Measurements from ENCODE around the gene LMOD1.

DNA sequence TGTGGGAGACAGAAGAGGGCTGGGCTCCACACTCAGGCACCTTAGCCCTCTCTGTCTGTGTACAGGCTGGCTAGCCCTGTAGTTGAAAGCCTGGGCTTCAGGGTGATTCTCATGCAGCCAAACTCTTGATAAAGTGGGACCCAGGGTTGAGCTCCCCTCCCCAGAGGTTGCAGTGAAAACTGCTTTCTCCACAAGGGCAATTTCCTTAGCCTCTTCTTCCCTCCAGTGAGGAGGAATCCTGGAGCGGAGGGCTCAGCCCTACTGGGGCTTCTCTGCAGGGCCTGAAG is 31.8 kb downstream of the KIF21B start:
- PRO-cap: no peak
- RAMPAGE, long total RNA, 2 experiments: no peak in any of the 2 experiments

DNA sequence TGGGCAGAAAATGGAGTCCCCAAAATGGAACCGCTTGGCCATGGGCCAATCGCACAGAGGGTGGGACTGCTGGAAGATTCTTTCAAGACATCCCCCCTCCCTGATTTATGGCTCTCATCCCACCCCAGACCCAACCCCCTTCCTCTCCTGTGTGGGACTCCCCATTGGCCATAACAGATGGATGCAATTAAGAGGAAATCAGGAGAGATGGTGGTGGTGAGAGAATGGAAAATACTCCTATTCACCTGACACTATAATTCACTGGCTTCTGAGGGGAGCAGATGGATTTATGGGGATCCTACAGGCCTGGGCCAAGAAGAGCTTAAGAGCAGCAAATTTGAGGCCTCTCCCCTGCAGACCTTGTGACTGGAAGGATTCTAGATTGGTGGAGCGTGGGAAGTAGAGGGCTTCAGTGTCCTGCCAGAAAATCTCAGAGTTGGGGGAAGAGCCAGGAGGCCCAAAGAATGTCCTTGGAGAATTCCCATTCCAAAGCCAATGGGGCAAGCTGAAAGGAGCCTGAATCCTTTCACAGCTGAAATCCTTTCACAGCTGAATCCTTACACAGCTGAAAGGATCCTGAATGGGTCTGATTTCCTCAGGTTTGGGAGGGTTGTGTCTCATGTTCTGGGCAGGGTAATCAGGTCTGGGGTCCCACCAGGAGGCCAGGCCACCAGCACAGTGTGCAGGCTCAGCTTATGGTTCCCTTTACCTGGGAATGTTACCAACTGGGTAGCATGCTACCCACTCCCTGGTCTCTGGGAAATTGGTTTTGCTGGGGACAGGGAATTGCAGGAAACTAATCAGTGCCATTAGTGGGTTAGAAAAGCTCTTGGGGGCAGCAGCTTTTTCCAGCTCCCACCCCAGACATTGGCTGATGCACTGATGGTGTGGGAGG is 1.9 kb downstream of the IGFN1 start:
- PRO-cap: no peak
- RAMPAGE, long total RNA, 2 experiments: no peak in any of the 2 experiments

- PRO-cap: no peak
- RAMPAGE, long total RNA, 2 experiments: no peak in any of the 2 experiments
Measured at GRCh38 chr1:201356352-201356704, 21.2 kb downstream of the TNNT2 start.

DNA sequence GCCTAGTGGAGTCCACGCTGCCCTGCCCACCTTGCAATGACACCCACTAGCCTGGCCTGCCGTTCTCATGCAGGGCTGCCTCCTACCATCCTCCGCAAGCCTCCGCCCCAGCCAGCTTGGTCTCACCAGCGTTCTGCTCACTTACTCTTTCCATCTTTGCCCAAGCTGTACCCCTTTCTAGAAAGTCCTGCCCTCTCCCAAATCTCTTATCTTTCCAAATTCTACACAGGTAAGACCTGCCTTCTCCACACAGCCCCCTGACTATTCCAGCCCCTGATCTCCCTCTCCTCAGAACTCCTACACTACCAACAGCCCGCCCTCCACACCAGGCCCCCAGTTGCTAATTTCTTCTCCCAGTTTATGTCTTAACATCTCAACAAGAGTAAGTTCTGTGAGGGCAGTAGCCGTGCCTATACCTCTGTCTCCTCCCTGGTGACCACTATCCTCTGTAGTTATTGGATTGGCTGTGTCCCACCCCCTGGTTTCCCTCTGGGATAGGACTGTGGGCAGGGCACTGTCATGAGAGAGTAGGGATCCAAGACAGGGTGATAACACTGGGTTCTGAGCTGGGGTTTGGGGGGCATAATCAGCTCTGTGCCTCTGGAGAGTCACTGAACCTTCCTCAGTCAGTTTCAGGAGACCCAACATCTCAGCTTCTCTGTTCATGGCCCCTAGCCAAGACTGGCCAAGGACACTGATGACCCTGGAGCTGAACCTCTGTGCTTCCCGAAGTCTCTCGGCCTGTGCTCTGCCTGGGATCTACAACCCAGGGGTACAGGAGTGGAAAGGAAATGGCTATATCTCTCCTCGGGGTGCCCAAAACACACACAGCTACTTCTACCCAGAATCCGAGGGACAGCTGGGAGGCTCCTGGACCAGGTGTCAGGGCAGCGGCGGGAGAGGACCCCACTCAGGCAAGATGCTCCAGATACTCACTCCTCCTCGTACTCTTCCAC is 4.9 kb downstream of the TNNT2 start:
- PRO-cap: bidirectional peak, plus-strand start at position 522 of the sequence, minus-strand start at position 139 of the sequence; unidirectional peak, minus-strand start at position 660 of the sequence
- RAMPAGE, long total RNA, 2 experiments: no peak in any of the 2 experiments

- PRO-cap: bidirectional peak, plus-strand start at chr1:201385544, minus-strand start at chr1:201385463
- RAMPAGE, long total RNA, 2 experiments: no peak in any of the 2 experiments
Measured at GRCh38 chr1:201385194-201385871, 7.9 kb upstream of the TNNT2 start.

DNA sequence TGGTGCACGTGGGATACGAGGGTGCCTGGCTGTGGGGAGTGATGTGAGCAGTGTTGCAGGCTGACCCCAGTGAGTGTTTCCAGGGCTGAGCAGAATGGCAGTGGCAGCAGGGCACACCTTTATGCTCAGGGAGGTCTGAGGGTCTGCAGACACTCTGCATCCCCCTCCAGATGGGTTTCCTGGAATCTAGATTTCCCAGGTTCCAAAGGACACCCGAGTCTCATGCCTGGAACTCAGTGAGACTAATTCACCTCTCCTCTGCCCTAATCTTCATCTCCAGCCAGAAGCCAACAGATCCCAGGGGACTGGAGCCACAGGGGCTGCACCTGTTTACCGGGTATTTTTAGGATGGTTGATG is 734 bp upstream of the TNNI1 start:
- PRO-cap: no peak
- RAMPAGE, long total RNA, 2 experiments: no peak in any of the 2 experiments

DNA sequence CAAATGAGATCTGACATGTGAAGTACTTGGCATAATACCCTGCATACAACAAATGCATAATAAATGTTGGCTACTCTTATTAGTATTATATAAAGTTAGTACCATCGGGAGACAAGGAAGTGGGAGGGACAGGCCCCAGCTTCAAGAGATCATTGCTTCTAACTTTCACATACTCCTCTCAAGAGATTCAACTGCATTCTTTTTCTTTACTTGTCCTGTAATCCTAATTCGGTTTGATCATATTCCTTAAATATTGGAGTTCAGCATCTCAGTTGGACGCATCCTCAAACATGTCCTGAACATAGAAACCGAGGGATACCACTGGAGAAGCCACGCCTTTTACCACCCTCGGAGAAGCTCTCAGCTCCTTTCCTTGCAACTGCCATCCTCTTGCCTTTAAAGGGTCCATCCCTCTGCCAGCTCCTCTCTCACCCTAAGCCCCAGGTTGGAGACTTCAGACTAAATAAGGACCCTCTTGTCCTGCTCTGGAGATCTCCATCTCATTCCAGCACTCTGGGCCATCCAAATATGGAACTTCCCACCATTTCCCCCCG is 15.4 kb downstream of the CSRP1 start:
- PRO-cap: no peak
- RAMPAGE, long total RNA, 2 experiments: no peak in any of the 2 experiments

GRCh38 chr1:201495457-201496635 is 11.1 kb downstream of the CSRP1 start:
- PRO-cap: bidirectional peak, plus-strand start at chr1:201496004, minus-strand start at chr1:201495987
- RAMPAGE, long total RNA, 2 experiments: no peak in any of the 2 experiments

GRCh38 chr1:201538099-201538585 is 785 bp upstream of the NAV1 start:
- PRO-cap: no peak
- RAMPAGE, long total RNA, 2 experiments: no peak in any of the 2 experiments

DNA sequence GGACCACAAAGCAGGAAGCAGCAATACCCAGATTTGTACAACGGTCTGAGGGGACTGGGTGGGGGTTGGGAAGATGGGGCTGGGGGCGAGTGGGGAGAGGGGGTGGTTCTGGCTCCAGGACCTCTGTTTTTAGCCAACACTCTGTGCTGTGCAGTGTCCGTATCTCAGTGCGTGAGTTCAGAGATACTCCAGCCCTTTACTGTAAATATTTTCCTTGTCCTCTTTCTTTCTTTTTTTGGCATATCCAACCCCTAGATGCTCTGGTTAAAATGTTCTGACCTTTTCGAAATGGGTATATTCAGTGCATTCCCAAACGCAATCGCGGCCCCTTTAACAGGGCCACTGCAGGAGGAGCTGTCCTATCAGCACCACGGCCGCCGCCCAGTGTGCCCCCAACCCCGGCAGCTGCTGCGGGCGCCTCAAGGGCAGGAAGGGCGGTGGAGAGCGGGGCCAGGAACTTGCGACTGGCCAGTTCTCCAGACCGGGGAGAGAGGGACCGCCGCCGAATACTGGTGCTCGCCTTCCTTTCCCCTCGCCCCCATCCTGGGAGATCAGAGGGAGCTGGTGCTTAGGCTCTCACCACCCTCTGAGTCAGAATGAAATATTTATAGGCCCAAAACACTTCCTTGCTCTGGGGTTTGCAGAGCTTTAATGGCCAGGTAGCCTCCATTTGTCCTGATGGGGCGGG is 75.2 kb downstream of the NAV1 start:
- PRO-cap: no peak
- RAMPAGE, long total RNA, 2 experiments: no peak in any of the 2 experiments

GRCh38 chr1:201649646-201650787 is 111.1 kb downstream of the NAV1 start:
- PRO-cap: unidirectional peak, plus-strand start at chr1:201649909; bidirectional peak, plus-strand start at chr1:201650632, minus-strand start at chr1:201650503
- RAMPAGE, long total RNA, 2 experiments: no peak in any of the 2 experiments

DNA sequence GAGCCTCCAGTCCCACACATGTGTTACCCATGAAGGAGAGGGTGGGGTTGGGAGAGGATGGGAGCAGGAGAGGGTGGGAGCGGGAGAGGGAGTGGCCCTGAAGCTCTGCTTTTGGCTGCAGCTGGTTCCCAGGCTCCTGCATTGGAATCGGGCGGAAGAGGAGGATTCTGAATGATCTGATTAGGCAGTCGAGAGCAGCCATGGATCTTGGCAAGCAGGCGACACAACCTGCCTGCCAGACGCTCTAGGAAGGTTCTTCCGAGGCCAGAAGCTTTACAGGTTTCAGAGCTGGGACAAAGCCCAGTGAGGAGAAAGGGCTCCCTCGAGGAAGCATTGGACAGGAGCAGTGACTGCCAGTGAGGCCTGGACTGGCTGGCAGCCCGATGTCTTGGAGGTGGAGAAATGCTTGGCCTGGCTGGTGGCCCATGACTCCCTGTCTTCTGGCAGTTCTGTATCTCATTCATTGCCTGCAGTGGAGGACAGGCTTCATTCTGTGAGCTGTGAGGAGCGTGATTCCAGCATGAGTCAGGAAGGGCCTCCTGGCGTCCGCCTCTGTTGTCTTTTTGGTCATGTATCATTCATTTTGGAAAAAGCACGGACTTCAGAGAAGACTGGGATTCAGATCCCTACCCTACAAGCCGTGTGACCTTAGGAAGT is 132.7 kb upstream of the IPO9 start:
- PRO-cap: no peak
- RAMPAGE, long total RNA, 2 experiments: no peak in any of the 2 experiments

DNA sequence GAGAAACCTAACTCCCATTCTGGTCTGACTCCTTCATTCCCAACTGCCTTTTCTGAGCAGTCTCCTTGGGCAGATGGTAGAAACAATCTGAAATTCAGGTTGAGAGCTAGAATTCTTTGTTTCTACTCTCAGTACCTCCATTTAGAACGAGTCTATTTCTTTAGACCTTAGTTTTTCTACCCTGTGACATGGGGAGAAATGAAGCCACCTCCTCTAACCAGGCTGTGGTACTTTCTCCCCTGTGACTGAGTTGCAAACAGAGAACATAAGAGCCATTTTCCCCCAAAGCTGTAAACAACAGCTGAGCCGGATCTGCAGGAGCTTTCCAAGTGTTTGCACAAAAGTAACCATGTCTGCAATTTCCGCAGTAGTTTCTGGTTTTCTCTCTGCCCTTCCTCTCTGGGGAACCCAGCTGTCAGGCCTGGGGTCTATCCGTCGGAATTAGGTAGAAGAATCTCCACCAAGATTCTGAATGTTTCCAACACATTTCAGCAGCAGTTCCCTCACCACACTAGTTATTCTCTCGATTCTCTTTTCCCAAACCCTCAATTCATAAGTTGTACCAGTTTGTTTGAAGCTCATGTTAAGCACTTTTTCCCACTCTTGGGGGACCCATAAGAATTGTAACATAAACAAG is 37.6 kb upstream of the IPO9 start:
- PRO-cap: no peak
- RAMPAGE, long total RNA, 2 experiments: no peak in any of the 2 experiments

- PRO-cap: no peak
- RAMPAGE, long total RNA, 2 experiments: no peak in any of the 2 experiments
Measured at GRCh38 chr1:201848020-201848834, 19.3 kb downstream of the IPO9 start.

DNA sequence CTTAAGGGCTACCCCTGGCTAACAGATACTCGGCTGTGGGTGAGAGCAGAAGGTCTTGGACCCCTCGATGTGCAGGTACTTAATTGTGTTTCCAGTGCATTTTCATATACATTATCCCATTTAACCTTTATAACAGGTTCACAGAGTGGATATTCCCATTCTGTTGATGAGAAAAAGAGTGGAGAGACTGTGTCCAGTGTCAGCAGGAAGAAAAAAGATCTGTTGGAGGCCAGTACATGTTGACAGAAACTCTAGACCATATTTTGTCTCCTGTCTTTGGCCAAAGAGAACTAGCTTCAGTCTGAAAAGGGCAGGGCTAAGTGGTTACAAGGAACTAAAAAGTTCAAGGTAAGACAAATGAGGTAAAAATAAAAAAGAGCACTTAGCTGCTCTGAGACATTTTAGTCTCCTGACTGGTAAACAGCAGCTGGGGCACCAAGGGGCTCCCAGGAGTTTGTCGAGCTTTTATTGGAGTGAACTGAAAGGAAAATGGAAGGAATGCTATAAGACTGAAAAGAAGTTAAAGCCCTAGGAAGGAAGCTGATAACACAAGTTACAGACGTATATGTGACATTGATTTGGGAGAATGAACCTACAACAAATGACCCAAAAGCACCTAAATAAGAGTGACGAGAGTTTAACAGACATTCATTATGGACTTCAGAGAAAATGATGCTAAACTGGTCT is 10.0 kb upstream of the SHISA4 start:
- PRO-cap: no peak
- RAMPAGE, long total RNA, 2 experiments: no peak in any of the 2 experiments

- PRO-cap: no peak
- RAMPAGE, long total RNA, 2 experiments: no peak in any of the 2 experiments
Measured at GRCh38 chr1:201889356-201889837, 699 bp downstream of the SHISA4 start.

DNA sequence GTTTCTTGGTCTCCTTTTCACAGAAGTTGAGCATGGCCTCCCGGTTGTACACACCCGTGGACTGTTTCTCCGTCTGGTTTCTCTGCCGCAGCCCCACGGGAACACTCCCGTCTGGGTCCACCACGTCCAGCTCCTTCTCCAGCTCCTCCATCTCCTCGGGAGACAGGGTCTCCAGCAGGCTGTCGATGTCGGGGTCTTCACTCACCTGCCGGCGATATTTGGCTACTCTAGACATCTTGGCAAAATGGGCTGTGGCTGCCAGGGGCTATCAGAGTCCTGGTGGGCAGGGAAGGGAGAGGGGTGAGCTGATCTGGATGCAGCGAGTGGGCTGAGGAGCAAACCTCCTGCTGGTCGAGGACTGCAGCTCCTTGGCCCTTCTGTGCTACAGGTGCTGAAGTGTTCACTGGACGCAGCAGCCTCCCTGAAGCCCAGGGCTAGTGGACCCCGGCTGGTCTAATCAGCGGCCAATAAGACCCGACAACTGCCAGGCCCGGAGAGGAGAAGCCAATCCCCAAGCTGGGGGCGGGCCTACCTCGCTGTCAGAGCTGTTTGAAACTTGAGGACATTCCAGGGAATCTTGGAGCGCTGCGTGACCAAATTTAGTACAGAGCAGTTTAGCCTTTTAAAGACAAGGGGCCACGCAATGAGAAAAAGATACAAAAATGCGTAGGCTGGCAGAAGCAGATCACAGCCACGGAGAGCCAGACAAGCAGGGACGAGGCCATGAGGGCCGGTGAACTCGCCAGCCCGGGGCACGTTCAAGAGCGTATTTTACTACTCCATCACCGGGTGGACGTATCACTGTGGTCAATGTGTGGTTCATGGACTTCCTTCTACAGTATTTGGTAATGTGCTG is at the start of gene LMOD1:
TSS of gene LMOD1 (minus strand) at position 443 of the 856 bp plus-strand sequence.
- PRO-cap: bidirectional peak, plus-strand start at position 688 of the sequence, minus-strand start at position 424 of the sequence
- RAMPAGE, long total RNA, 2 experiments: start-site peak on the minus strand in 2 of 2 experiments, centred at positions 400 to 417 of the sequence, 349 to 849 reads per replicate

DNA sequence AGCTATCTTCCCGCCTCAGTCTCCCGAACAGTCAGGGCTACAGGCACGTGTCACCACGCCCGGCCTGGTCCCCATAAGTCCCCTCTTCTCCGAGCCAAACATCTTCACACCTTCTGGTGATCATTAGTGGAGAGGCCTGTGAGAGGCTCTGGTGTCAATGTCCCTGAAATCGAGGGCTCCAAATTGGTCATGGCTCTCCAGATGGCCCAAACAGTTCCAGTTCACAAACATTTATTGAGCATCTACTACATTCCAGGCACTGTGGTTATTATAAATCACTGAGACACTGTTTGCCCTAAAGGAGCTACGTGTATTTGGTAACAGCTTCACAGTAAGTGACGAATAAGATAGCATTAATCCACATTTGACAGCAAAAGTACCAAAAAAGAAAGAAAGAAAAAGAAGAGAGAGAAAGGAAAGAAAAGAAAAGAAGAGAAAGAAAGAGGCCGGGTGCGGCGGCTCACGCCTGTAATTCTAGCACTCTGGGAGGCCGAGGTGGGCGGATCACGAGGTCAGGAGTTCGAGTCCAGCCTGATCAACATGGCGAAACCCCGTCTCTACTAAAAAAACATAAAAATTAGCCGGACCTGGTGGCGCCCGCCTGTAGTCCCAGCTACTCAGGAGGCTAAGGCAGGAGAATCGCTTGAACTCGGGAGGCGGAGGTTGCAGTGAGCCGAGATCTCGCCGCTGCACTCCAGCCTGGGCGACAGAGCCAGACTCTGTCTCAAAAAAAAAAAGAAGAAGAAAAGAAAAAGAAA is 759 bp upstream of the TIMM17A start:
- PRO-cap: no peak
- RAMPAGE, long total RNA, 2 experiments: no peak in any of the 2 experiments

DNA sequence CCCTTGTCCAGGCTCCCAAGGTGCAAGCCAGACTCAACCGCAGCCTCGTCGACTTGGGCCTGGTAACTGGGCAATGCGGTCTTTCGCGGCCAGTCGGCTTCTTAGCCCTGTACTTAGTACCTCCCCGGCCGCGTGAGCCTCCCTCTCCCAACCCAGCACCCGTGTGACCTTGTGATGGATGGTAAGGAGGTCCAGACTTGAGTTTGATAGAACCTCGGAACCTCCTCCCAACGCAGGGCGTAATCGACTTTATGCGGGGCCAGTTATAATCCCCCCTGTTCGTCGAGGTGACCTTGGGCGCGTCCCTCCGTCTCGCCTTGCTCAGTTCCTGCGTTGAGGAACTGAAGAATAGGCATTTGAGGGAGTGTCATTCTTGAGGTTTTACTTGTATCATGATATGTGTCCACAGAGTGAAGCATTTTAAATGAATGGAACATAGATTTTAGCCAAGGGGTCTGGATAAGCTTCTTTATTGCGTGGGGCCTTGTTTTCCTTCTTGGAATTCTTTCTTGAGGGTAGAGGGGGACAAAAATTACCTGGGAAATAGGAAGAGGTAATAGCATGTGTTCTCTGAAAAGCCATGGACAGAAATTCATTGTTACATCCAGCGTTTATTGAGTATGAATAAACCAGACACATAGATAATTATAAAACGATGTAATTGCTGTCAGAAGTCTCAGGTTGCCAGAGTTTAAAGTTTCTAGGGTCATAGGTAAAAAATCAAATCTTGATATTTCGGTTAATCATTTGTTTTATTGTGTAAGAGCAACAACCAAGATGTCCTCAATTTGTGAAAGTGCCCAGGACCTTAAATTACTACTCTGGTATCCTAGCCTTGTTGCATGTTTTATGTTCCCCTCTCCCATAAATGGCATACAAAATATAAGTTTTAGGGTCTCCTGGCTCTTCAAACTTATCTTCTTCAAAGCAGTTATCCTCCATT is 579 bp downstream of the TIMM17A start:
- PRO-cap: no peak
- RAMPAGE, long total RNA, 2 experiments: no peak in any of the 2 experiments

- PRO-cap: unidirectional peak, minus-strand start at chr1:202133182
- RAMPAGE, long total RNA, 2 experiments: no peak in any of the 2 experiments
Measured at GRCh38 chr1:202133059-202133355, 10.3 kb downstream of the GPR37L1 start.